Pericardium fibroblast (primary cell): ENCODE measurements around the gene SH2D4B.

- RAMPAGE, long total RNA = no peak
Measured at GRCh38 chr10:80284977-80285683, 4.3 kb downstream of the MAT1A start.

DNA sequence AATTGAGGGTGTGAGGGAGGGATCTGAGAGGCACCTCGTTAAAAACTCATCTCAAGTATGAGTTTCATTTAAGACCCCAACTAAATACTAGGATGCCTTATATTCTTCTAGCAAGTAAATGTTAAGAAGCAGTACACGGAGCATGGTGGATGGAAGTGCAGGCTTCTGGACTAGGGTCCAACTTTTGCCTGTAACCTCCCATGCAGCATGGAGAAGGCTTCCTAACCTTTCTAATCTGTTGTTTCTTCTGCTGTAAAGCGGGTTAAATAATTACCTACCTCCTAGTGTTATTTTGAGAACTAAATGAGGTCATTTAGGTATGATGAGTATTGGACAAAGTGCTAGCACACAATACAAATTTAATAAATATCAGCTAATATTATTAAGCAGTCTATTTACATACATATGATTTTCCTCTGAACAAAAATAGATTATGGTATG is 2.0 kb upstream of the MAT1A start:
- RAMPAGE, long total RNA = no peak

DNA sequence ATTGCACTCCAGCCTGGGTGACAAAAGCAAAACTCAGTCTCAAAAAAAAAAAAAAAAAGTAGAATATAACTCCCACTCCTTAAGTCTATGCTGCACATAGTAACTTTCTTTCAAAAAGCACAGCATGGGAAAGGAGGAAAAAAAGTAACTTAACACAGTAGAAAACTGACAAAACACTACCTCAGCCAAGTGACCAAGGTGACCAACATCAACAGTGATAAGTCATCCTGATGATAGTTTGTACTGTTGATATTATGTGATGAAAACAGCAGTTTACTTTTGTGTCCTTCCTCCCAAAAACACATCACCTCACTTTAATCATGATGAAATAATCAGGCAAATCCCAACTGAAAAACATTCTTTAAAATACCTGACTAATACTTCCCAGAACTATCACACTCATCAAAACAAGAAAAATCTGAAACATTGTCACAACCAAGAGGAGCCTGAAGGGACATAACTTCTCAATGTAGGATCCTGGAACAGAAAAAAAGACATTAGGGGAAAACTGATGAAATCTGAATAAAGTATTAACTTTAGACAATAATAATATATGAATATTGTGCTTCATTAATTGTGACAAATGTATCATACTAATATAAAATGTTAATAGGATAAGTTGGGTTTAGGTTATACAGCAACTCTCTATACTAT is 29.4 kb upstream of the MAT1A start:
- RAMPAGE, long total RNA = no peak

GRCh38 chr10:80358816-80359172 is 2.2 kb downstream of the DYDC2 start:
- RAMPAGE, long total RNA = no peak

- RAMPAGE, long total RNA = no peak
Measured at GRCh38 chr10:80411169-80412254, 3.2 kb downstream of the PRXL2A start.

- RAMPAGE, long total RNA = no peak
Measured at GRCh38 chr10:80458803-80459889, 5.0 kb downstream of the TSPAN14 start.

GRCh38 chr10:80462731-80463875 is 9.0 kb downstream of the TSPAN14 start:
- RAMPAGE, long total RNA = no peak

- RAMPAGE, long total RNA = no peak
Measured at GRCh38 chr10:80466370-80466891, 12.3 kb downstream of the TSPAN14 start.

DNA sequence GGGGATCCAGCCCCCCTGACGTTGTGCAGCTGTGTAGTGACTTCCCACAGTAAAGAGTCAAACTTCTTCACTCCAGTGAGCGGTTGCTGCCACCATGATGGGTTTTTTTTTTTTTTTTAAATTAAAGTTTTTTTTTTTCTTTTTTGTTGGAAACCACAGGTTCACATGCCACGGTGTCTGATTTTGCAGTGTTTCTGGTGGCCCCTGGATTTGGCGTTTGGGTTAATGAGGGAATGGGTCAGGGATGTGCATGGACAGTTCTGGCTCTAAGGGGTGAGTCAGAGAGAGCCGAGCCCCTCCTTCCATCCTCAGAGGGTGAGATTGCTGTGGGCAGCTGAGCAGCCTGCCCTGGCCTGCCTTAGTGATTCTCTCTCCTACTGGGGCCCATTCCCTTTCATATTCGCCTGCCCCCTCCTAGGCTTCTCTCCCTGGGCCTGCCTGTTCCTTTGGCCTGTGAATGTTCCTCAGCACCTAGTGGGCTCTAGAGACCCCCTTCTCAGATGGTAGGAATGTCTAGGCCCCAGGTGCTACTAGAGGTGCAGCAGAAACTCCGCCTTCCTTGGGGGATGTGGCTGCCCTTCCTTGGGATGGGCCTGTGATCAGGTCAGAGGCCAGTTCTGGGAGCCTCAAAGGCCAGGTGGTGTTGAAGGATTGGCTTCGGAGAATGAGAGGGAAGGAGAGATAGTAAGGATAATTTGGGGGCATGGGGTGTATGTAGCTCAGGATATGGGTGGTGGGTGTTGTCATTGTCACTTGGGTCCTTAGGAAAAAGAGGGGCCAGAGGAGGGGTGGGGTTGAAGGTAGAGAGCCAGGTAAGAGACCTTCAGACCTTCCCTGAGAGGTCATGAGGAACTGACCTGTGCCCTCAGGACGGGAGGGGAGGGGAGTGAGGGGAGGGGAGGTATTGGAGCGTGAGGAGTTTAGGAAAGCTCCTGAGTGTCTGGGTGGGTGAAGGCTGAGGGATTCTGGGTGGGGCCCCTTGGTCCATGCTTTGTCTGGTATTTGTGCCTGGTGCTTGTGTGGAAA is 19.8 kb downstream of the TSPAN14 start:
- RAMPAGE, long total RNA = no peak

DNA sequence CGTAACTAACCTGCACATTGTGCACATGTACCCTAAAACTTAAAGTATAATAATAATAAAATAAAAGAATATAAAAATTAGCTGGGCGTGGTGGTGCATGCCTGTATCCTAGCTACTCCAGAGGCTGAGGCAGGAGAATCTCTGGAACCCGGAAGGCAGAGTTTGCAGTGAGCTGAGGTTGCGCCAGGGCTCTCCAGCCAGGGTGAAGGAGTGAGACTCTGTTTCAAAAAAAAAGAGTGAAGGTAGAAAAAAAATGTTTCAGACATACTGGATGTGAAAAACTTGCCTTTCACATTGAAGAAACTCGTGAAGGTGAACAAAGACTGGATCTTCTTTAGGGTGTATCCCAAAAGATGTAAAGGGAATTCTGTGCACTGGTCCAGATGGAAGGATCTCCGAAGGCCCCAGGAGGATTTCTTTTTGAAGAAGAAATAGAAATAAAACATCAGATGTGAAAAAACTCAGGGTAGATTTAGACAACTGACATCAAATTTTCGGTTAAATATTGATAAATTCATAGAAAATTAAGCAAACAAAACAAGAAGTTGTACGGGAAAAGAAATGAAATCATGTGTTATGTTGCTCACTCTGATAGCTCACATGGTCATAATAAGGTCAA is 26.9 kb downstream of the TSPAN14 start:
- RAMPAGE, long total RNA = no peak

GRCh38 chr10:80489884-80490777 is 36.0 kb downstream of the TSPAN14 start:
- RAMPAGE, long total RNA = no peak

- RAMPAGE, long total RNA = no peak
Measured at GRCh38 chr10:80537521-80537961, at the start of gene SH2D4B. SH2D4B (plus strand) TSS chr10:80537902.

- RAMPAGE, long total RNA = no peak
Measured at GRCh38 chr10:80552060-80552731, 14.5 kb downstream of the SH2D4B start.

GRCh38 chr10:81873871-81874450 is 1.0 kb upstream of the NRG3 start:
- RAMPAGE, long total RNA = no peak

GRCh38 chr10:82349329-82350163 is 474.6 kb downstream of the NRG3 start:
- RAMPAGE, long total RNA = no peak

DNA sequence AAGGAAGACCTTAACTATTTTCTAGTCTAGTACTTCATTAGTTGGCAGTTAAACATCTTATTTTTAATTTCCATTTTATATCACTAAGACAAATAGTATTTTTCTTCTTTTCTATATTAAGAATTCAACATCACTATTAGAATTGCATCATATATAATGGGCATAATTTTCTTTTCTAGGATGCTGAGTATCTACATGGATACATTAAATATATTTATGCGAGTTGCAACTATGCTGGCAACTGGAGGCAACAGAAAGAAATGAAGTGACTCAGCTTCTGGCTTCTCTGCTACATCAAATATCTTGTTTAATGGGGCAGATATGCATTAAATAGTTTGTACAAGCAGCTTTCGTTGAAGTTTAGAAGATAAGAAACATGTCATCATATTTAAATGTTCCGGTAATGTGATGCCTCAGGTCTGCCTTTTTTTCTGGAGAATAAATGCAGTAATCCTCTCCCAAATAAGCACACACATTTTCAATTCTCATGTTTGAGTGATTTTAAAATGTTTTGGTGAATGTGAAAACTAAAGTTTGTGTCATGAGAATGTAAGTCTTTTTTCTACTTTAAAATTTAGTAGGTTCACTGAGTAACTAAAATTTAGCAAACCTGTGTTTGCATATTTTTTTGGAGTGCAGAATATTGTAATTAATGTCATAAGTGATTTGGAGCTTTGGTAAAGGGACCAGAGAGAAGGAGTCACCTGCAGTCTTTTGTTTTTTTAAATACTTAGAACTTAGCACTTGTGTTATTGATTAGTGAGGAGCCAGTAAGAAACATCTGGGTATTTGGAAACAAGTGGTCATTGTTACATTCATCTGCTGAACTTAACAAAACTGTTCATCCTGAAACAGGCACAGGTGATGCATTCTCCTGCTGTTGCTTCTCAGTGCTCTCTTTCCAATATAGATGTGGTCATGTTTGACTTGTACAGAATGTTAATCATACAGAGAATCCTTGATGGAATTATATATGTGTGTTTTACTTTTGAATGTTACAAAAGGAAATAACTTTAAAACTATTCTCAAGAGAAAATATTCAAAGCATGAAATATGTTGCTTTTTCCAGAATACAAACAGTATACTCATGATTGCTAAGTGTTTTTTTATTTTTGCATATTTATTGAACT is 13.1 kb downstream of the GHITM start:
- RAMPAGE, long total RNA = no peak

- RAMPAGE, long total RNA = no peak
Measured at GRCh38 chr10:84836876-84837343, 508.5 kb downstream of the CCSER2 start.

DNA sequence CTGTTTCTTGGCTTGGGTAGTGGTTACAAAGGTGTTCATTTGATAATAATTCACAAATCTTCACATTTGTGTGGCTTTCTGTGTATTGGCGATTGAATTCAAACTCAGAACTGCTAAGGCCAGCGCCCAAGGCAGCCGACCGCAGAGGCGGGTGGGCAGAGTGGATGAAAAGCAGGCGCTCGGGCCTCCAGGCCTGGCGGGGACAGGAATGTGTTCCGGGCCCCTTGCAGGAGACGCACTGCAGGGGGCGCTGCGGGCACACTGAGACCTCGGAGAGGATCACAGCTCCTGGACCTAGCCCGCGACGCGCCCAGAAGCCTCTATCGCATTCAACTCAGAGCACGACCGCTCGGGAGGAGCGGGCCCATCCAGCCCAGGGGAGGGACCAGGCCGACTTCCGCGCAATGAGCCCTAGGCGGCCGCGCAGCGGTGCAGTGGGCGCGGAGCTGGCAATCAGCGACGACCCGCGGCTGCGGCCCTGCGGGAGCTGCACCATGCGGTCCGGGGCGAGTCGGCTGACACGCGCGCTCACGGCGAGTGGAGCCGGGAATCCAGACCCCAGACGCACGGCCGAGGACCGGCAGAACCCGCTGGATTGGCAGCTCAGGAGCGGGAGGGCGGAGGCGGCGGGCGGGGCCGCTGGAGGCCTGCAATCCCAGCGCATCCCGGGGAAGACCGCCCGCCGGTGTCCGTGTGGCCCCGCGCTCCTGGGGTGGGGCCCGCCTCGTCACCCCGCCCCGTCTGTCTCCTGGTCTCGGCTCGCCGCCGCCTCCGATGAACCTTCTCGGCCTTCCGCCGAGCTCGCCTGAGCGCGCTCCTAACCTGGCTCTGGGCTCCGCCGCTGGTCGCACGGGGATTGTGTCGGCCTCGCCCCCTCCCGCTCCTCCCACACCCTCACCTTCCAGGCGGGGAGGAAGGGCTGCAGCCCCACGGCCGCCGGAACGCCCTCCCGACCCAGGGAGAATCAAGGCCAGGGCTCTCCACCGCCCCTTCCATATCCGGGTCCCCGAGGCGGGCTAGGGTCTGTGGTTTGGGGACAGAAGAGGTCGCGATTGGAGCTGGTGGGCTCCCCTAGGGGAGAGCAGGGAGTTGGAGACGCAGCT is 33.5 kb upstream of the GRID1 start:
- RAMPAGE, long total RNA = no peak

DNA sequence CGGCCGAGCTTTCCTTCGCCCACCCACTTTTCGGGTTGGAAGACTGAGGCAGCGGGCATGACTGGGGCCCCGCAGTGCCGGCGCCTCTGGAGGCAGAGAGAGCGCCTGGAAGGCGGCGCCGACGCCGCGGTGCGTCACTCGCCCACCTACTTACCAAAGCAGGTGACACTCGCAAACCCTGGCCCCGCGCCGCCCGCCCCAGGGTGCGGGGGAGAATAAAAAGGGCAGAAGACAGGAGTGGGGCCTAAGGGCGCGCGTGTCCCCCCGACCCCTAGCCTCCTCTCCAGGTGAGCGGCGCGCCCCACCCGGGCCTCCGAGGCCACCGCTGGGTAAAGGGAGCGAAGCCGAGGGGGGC is 34.2 kb upstream of the GRID1 start:
- RAMPAGE, long total RNA = no peak

DNA sequence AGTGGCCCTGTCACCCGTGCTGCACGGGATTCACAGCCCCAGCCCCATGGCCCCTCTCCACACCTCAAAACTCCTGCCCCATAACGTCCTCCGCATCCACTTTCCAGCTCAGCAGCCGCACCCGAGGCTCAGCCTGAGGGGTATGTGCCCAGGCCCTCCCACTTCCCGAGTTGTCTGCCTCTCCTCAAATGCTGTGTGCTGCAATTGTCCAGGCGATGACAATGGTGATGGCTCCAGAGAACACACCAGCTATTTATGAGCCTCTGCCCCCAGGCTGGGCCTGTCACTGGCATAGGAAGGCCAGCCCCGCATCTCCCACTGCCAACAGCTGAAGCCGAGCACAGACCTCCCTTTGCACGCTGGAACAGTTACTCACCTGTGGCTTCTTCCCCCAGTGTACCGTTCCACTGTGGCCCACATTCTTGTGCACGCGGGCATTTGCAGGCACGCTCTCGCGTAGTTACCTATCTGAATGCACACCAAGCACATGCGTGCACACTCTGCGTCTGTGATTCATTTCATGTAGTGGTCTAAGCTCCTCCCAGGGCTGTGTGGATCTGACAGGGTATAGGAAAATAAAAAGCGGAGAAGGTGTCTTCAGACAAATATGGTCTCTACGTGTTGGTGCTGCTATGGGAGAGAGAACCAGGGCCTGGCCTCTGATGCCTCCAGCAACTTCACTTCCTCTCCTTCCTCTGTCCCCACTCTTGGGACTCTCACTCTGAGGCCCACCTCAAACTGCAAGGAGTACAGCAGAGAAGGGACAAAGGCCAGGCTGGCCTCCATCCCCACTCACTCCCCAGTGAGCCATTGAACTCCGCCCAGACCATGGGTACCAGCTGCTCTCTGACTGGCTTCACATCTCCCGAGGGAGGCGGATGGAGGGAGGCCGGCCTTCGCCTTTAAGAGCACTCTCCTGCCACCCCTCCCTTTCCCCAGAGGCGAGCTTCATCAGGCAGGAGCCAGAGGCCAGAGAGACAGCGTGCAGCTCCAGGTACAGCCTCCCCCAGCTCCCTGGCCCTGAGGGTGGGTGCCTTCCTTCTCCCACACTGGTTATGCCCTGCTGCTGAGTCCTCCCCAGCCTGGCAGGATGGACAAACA is 2.1 kb upstream of the LDB3 start:
- RAMPAGE, long total RNA = no peak